Cytotoxic T cell (primary cell): ENCODE results near the gene PTPN1.

- PRO-cap, 2 experiments: no peak in any of the 2 experiments
These were observed 106.9 kb downstream of the CEBPB start for GRCh38 chr20:50297451-50298070.

DNA sequence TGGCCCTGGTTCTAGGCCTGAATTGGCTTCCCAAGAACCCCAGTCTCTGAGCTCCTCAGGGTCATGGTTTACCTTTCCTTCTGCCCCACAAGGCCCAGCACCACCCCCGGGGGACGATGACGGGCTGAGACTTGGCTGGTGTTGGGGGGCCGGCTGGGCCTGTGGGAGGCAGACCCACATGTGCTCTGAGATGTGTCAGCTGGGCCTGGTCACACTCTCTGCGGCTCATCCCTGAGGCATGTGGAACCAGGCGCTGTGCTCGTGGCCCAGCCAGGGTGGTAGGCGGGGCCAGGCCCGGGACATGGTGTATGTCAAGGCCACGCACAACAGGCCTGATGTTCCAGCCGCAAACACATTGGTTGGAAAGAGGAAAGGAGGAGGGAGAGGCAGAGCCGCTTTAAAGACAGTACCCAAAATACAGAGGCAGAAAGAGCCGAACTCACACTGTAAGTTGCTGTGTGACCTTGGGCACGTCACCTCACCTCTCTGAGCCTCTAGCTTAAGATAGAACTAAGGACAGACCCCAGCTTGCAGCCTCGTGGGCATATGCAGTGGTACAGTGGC lies 114.7 kb downstream of the CEBPB start:
- PRO-cap, 2 experiments: no peak in any of the 2 experiments

- PRO-cap, 2 experiments: no peak in any of the 2 experiments
These were observed 130.7 kb downstream of the CEBPB start for GRCh38 chr20:50321241-50321779.

DNA sequence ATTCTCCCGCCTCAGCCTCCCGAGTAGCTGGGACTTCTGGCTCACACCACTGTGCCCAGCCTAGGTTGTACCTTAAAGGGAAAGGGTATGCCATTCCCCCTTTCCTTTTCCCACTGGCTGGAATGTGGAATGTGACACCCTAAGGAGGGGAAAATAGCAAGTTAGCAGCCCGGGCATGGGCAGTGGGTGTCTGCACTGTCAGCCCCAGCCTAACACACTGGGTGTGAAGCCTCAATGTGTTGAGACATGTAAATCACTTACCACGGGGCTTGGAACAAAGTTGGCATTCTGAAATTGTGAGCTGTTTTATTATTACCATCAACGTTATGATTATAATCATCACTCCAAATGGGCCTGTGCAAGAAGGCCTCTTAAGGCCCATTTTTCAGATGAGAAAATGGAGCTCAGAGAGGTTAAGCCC lies 80.7 kb upstream of the PTPN1 start:
- PRO-cap, 2 experiments: no peak in any of the 2 experiments

DNA sequence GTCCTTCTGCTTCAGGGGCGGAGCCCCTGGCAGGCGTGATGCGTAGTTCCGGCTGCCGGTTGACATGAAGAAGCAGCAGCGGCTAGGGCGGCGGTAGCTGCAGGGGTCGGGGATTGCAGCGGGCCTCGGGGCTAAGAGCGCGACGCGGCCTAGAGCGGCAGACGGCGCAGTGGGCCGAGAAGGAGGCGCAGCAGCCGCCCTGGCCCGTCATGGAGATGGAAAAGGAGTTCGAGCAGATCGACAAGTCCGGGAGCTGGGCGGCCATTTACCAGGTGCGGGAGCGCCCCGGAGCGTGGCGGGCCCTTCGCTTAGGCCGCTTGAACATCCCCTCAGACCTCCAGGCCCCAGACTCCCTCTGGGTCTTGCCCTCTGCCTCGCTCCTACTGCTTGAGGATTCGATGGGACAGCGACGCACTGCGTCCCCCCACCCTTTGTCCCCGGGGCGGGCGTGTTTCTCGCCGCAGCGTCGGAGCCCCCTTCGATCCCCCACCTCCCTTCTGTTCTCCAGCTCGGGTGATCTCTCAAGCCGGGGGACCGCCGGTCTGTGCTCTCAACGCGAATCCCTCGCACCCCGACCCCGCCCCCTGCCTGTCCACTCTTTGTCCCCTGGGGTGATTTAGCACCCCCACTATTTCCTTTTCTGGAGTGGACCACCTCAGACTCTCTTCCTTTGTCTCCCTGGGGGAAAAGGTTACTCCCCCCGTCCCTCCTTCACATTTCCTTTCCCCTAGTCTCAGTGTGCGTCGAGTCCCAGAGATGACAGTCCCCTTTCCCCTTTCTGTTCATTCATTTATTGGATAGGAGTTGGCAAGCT lies at the start of gene PTPN1:
TSS of gene PTPN1 (plus strand) at position 65 of the 814 bp plus-strand sequence.
- PRO-cap, 2 experiments: peak in 2 of 2 experiments; most common plus-strand start position 65 of the sequence (in 2); most common minus-strand start position 385 of the sequence (in 1)

- PRO-cap, 2 experiments: no peak in any of the 2 experiments
These were observed 52.3 kb downstream of the PTPN1 start for GRCh38 chr20:50562192-50563099.

- PRO-cap, 2 experiments: no peak in any of the 2 experiments
These were observed 62.6 kb downstream of the PTPN1 start for GRCh38 chr20:50572709-50573344.

DNA sequence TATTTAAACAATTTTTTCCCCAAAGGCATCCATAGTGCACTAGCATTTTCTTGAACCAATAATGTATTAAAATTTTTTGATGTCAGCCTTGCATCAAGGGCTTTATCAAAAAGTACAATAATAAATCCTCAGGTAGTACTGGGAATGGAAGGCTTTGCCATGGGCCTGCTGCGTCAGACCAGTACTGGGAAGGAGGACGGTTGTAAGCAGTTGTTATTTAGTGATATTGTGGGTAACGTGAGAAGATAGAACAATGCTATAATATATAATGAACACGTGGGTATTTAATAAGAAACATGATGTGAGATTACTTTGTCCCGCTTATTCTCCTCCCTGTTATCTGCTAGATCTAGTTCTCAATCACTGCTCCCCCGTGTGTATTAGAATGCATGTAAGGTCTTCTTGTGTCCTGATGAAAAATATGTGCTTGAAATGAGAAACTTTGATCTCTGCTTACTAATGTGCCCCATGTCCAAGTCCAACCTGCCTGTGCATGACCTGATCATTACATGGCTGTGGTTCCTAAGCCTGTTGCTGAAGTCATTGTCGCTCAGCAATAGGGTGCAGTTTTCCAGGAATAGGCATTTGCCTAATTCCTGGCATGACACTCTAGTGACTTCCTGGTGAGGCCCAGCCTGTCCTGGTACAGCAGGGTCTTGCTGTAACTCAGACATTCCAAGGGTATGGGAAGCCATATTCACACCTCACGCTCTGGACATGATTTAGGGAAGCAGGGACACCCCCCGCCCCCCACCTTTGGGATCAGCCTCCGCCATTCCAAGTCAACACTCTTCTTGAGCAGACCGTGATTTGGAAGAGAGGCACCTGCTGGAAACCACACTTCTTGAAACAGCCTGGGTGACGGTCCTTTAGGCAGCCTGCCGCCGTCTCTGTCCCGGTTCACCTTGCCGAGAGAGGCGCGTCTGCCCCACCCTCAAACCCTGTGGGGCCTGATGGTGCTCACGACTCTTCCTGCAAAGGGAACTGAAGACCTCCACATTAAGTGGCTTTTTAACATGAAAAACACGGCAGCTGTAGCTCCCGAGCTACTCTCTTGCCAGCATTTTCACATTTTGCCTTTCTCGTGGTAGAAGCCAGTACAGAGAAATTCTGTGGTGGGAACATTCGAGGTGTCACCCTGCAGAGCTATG lies 73.3 kb downstream of the PTPN1 start:
- PRO-cap, 2 experiments: no peak in any of the 2 experiments

GRCh38 chr20:50593486-50593874 lies 83.3 kb downstream of the PTPN1 start:
- PRO-cap, 2 experiments: no peak in any of the 2 experiments

DNA sequence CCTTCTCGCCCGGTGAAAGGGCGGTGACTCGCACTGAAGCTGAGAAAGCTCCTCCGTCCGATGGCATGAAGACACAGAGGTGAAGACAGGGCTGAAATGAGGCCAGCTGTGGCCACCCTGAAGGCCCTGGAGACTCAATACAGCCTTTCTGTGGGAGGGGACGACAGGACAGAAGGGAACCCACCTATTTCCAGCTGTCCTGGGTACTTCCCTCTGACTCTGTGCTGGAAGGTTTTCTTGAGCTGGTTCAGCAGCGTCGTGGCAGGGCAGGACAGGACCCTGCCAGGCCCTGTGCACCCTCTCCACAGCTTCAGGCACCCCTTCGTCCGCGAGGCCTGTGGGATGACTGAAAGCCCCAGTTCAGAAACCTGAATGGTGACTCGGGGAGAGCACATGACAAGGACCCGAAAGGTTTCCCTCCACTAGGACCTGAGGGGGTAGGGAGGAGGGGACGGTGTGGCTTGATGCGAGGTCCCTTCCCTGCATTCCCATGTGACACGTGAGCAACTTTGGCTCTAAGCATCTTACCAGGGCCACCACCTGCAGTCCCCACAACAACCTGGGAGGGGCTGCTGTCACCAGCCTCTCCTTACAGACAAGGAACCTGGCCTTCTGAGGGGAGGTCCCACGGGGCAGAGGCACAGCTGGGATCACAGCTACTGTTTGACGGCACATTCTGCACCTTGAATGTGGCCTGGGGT lies 84.3 kb downstream of the PTPN1 start:
- PRO-cap, 2 experiments: no peak in any of the 2 experiments

DNA sequence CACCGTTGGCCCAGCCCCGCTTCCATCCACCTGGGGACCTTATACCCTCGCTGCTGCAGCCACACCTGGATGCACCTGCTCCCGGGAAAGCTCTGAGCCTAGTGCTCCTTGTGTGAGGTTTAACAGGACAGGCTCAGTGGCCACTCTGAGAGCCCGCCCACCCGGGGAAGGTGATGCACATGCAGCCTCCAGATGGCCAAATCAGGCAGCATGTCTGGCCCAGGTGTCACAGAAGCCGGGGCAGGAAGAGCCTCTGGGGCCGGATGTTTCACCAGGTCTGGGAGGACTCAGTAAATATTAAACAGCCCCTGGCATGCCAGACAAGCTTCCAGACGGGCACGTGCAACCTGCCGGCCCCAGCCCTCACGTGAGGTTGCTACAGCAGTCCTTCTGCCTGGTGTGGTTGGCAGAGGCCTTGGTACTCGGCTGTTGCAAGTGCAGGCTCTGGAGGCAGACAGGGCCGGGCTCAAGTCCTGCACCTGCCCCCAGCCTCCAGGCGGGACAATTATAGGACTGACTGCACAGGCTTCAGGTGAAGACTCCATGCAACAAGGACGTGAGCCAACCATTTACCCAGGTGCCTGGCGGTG lies 66.8 kb downstream of the RIPOR3 start:
- PRO-cap, 2 experiments: no peak in any of the 2 experiments

- PRO-cap, 2 experiments: no peak in any of the 2 experiments
These were observed 11.6 kb downstream of the PARD6B start for GRCh38 chr20:50743023-50743321.

DNA sequence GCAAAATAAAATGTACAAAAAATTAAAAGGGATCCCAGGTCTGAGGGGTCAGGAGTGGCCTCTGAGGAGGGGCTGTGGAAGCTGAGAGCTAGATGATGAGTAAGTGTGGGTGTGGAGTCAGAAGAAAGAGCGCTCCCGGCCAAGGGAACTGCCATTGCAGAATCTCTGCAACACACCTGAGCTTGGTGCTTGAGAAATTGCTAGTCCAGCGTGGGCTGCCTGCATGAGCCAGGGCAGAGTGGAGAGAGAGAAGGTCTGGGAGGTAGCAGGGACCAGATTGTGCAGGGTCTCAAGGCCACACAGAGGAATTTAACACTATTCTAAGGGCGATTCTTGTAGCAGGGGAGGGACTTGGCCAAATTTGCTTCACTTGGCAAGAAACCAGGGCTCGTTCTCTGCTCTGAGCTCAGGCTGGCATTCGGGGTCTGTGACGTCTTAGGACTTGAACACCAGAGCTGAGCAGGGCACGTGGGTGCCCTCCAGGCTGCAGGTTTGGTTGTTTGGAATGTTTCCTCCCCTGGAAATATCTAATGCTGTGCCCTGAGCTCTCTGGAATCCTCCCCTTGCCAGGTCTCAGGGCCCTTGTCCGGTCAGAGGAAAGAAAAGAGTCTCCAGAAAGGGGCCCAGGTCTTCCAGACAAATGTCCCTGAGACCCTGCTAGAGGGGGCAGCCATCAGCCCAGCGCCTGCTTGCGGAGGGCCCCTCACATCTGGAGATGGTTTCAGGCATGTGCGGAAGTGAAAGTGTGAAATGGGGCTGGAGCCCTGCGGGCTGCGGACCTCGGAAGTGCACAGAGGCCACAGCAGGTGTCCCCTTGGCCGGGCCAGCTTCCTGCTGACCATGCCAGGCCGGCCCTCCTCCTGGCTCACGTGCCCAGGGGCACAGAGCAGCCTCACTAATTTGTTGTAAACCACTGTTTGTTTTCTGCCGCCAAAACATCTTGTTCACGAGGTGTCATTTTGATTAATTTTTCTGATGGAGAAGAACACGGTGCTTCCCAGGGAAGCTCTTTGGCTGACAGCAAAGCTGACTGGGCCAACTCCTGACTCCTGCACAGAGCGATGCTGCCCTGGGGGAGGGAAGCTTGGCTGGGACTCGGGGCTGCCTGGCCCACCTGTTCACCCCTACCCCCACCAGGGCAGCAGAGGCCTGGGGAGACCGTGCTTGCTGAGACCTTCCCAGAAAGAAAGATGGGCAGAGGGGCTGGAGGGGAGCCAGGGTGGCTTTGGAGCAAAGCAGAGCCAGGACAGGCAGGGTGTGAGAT lies 53.8 kb downstream of the BCAS4 start:
- PRO-cap, 2 experiments: no peak in any of the 2 experiments

DNA sequence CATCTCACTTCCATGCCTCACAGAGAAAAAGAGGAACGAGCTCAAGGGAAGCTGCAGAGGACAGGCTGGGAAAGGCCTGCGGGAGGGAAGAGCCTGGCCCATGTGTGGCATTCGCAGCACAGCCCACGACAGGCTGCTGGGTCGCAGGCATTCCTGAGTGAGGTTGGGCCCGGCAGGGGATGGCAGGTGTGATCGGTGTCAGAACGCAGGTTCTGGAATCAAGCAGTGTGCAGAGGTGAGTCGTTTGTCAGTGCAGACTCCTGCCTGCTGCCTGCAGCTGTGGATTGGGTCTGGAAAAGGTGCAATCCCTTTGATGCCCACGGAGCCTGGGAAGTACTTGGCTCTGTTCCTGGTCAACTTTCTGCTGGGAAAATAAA lies 61.1 kb downstream of the BCAS4 start:
- PRO-cap, 2 experiments: no peak in any of the 2 experiments

GRCh38 chr20:50892098-50893456 lies 38.7 kb downstream of the ADNP start:
- PRO-cap, 2 experiments: no peak in any of the 2 experiments

GRCh38 chr20:50897118-50897964 lies 33.9 kb downstream of the ADNP start:
- PRO-cap, 2 experiments: no peak in any of the 2 experiments

- PRO-cap, 2 experiments: no peak in any of the 2 experiments
These were observed 10.3 kb downstream of the DPM1 start for GRCh38 chr20:50947989-50948414.

DNA sequence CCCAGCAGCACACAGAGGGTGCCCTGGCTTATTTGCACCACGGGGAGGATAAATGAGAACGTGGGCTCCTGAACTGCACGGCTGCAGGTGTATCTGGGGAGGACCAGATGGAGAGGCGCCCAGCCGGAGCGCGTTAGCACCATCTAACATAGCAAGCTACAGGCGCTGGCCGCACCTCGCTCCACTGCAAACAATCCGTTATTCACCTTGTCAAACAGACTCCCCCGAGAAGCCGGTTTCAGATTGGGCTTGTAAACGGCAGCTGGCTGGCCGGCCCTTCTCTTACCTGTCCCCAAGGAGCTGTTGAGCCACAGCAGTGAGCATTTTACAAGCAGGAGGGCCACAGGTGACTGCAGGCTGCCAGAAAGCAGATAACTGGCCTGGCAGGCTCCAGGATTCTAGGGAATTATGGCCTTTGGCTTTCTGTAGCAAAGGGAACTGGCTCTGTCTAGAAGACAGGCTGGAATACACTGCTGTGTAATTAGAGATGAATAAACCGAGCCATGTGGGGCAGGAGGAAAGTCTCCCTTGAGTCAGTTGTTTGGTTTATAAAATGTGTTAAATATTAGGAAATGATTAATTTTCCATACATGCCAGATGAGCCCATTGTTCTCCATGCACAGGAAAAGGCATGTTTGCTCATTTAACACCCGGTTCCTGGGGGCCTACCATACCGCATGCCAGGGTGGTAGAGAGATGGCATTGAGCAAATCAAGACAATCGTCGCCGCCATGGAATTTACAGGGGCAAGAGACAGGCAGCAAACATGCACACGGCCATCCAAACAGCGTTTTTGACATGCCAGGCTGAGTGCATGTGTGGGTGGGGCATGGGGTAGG lies 159.4 kb downstream of the NFATC2 start:
- PRO-cap, 2 experiments: no peak in any of the 2 experiments

- PRO-cap, 2 experiments: no peak in any of the 2 experiments
These were observed 129.6 kb downstream of the NFATC2 start for GRCh38 chr20:51412814-51413395.

- PRO-cap, 2 experiments: no peak in any of the 2 experiments
These were observed 125.0 kb downstream of the NFATC2 start for GRCh38 chr20:51417316-51418141.